ENCODE measurements around the genes SCML1, BEND2, CNKSR2 and CBLL2.

DNA sequence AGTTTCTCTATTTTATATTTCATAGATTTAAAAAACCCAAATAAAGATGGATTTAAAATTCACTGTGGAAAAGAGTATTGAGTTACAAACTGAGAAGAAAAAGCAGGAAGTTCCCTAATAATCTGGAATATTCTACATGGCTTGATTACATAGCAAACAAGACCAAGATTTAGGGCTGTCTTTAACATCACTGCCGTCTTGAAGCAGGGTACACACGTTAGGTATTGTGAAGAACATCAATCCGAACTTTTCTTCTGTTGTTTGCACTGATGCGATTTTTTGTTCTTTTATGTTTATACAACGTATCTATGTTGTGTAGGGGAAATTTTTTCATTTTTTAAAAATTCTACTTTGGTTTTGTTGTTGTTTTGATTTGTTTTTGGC, 2.2 kb upstream of the SCML1 start:
- RAMPAGE, total RNA, result no peak

DNA sequence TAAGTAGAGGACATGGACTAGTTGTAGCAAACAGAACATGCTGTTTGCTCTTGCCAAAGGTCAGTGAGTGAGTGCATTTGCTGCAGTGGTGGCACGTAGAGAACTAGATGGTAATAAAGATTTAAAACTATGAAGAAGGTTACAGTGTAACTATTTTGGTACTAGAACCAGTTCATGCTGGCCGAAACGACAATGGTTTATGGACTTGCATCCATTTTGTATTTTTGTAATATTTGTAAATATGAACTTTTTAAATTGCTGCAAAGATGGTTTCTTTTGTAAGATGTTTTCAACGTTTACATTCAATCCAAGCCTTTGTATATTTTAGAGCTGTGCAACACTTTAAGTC, 1.8 kb upstream of the SCML1 start:
- RAMPAGE, total RNA, result no peak

DNA sequence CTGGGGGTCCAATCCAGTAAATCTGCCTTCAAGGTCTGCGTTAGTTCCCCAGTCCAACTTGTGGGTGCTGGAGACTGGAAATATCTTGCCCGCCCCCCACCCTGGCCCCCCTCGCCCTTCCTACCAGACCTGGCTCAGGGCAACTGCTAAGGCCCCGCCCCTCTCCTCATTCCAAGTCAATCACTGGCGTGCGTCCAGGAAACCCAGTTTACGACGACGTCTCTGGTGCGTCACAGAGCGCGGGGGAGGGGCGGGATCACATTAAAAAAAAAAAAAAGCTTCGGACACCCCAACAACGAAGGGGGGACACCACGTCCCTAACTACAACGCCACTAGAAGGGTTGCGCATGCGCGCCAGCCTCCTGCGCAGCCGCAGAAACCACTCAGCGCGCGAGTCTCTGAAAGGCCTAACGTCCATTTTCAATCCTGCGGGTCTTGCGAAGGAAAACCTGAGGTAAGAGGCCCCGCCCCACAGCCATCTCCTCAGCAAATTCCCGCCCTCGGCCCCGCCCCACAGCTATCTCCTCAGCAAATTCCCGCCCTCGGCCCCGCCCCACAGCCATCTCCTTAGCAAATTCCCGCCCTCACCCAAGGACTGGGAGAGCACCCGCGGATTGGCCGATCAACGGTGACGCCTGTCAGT, 425 bp upstream of the SCML1 start:
- RAMPAGE, total RNA, result no peak

GRCh38 chrX:17737390-17737971, at the start of gene SCML1:
TSS of gene SCML1 (plus strand) at chrX:17737493.
- RAMPAGE, total RNA, result start-site peak on the plus strand at chrX:17737453-17737498, 56 and 80 reads in 2 replicates

- RAMPAGE, total RNA, result no peak
Measured at GRCh38 chrX:17737972-17738895, 941 bp downstream of the SCML1 start.

- RAMPAGE, total RNA, result no peak
Measured at GRCh38 chrX:18220607-18221012, at the start of gene BEND2. TSS of gene BEND2 (minus strand) at chrX:18220886.

DNA sequence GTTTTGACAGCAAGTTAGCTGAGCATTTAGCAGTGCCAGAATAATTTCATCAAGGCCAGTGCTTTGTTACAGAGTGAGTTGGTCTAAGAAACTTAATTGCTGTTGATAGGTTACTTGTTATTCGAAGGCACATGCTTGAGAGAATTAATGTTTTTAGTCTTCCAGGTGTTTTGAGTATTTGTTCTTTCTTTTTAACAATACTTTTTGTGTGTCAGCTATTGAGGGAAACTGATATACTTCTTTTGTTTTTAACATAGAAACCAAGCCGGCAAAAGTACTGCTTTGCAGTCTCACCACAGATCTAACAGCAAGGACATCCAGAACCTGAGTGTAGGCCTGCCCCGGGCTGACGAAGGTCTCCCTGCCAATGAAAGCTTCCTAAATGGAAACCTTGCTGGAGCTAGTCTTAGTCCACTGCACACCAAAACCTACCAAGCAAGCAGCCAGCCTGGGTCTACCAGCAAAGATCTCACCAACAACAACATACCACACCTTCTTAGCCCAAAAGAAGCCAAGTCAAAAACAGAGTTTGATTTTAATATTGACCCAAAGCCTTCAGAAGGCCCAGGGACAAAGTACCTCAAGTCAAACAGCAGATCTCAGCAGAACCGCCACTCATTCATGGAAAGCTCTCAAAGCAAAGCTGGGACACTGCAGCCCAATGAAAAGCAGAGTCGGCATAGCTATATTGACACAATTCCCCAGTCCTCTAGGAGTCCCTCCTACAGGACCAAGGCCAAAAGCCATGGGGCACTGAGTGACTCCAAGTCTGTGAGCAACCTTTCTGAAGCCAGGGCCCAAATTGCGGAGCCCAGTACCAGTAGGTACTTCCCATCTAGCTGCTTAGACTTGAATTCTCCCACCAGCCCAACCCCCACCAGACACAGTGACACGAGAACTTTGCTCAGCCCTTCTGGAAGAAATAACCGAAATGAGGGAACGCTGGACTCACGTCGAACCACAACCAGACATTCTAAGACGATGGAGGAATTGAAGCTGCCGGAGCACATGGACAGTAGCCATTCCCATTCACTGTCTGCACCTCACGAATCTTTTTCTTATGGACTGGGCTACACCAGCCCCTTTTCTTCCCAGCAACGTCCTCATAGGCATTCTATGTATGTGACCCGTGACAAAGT, 67.9 kb downstream of the RS1 start:
- RAMPAGE, total RNA, result no peak

GRCh38 chrX:18640571-18641171, 31.2 kb downstream of the RS1 start:
- RAMPAGE, total RNA, result no peak

- RAMPAGE, total RNA, result no peak
Measured at GRCh38 chrX:18877503-18877804, 106.5 kb downstream of the PHKA2 start.

DNA sequence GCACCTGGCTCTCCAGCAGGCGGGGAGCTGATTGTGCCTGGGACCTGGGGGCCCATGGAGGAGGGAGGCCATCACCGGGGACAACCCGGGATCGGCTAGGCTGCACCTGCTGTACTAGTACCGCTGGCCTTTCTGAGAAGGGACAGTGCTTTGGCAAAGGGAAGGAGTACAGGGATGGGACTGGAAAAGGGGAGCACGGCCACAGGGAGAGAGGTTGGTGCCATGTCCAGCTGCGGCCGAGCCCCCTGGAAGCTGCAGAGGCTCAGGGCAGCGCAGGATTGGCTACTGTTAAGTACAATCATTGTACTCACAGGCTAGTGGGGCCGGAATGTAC, 56.7 kb downstream of the PHKA2 start:
- RAMPAGE, total RNA, result no peak

DNA sequence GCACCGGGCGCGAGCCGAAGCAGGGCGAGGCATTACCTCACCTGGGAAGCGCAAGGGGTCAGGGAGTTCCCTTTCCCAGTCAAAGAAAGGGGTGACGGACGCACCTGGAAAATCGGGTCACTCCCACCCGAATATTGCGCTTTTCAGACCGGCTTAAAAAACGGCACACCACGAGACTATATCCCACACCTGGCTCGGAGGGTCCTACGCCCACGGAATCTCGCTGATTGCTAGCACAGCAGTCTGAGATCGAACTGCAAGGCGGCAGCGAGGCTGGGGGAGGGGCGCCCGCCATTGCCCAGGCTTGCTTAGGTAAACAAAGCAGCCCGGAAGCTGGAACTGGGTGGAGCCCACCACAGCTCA, 20.5 kb upstream of the ADGRG2 start:
- RAMPAGE, total RNA, result no peak

DNA sequence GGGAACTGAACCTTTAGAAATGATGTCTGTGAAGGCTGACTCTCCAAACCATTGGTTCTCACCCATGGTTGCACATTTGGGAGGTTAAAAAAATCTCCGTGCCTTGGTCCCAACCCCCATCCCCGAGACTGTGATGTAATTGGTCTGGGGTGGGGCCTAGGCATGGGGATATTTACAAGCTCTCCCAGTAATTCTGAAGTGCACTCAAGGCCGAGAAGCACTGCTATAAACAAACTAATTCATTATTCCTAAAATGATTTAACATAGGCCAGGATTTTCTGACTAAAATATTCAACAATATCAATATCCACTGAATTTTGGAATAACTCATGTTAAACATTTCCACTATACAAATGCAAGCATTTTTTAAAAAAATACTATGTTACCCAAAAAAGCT, 27.5 kb downstream of the MAP3K15 start:
- RAMPAGE, total RNA, result no peak

DNA sequence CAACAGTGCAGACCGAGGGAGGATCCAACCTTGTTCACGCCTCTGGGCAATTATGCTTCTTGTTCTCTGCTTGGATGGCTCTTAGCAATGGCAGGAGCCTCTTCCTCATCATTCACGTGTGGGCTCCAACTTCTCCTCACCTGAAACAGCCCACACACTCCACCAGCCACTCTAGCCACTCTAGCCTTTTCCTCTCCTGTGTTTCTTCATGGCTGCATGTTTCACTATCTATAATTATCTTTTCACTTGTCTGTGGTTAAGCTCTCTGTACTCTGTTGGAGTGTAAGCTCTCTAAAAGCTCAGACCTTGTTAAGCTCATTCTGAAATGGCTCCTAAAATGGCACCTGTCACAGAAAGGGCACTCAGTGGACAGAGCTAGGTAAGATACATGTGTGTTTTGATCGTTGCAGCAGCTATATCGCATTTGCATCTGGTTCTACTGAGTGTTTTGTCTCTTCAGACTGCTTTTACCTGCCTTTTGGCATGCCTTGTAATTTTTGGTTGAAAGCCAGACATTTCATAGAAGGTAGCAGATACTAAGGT, 80.0 kb downstream of the SH3KBP1 start:
- RAMPAGE, total RNA, result no peak

DNA sequence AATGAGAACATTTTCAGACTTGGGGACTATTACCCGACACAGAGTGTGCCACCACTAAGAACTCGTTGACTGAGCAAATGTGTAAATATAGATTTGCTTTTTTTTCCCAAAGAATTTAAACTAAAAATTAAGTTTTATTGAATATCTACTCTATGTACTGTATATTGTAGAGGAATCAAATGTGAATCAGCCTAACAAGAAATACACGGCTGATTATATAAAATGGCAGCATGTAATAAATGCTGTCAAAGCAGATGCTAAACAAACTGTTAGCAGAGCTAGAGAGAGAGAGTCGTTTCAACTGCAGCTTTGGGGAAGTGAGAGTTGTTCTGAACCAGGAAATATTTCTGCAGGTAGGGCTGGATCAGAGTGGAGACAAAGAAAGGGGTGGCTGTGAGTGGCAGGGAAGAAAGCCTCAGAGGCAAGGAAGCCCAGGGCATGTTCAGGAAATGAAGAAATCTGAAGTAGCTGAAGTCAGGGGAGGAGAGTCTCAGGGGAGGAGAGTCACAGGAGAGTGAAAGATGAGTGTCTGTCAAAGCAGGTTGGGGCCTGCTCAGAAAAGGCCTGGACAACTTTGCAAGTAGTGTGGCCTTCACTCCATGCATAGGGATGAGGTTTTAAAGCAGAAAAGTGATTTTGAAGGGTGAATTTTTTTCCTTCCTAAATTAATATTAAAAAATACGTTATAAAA, 48.4 kb upstream of the RPS6KA3 start:
- RAMPAGE, total RNA, result no peak

- RAMPAGE, total RNA, result no peak
Measured at GRCh38 chrX:21373962-21374831, at the start of gene CNKSR2. TSS of gene CNKSR2 (plus strand) at chrX:21374418.

GRCh38 chrX:21742121-21742494, 15.8 kb downstream of the SMPX start:
- RAMPAGE, total RNA, result no peak

DNA sequence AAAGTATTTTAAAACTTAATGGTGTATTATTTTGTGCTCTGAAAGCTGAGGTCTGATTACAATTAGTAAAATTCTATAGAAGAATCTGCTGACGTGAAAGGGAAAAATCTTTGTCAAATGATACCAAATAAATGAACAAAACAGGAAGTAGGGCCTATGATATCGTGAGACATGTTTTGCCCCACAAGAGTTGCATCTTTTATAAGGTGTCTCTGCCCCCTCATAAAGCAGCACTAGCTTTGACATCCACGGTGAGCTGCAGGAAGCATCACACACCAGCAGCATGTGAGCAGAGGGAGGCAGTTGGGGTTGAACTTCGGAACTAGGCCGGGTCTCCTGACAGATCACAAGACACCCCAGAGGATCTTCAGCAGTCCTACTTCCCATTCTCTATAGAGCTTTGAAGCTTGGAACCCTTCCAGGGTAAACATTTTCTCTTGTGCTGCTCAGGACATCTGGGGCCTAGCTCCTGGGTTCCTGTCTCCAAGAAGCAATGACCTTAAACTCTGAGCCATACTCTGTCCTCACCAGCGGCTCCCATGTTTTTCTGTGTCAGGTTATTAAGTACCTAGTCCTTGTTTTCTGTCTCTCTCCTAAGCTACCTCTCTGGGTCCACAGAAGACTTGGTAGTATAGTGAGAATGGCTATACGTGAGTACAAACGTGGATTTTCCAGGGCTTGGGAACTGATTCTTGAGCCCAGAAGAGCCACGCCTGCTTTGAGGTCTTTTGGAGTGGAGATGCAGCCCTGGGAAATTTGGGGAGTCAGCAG, 27.5 kb downstream of the YY2 start:
- RAMPAGE, total RNA, result no peak

DNA sequence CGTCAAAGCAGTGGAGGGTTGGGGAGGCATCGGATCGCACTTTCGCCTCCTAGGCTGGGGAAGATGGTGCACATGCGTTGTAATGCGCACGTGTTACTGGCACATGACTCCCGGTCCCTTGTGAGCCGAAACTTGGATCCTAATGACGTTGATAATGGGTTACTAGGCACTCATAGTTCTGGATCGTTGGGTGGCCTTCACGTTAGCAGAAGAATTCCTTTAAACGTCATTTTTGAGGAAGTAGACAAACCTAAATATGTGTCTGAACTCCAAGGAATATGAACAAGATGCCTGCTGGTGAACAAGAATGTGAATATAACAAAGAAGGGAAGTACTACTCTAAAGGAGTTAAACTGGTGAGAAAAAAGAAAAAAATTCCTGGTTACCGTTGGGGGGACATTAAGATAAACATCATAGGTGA, at the start of gene CBLL2:
Gene CBLL2 (plus strand): TSS at position 200 of the 421 bp plus-strand sequence.
- RAMPAGE, total RNA, result no peak

DNA sequence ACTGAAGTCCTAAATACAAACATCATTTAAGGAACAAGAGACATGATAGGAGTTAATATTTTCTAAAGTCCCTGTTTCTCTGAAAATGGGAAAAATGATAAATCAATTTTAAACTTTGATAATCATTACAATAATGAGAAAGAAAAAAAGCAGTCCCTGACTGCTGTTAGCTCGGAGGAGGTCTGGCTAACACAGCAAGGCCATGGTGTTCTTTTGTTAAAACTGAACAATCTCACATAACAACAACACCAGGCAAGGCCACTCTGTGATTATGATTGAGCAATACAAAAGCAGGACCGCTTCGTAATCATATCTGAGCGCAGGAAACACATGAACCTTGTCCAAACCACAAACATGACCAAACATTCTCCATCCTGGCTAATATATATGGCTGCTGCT, 76.9 kb upstream of the DDX53 start:
- RAMPAGE, total RNA, result no peak

- RAMPAGE, total RNA, result no peak
Measured at GRCh38 chrX:23682036-23682619, 14.8 kb downstream of the PRDX4 start.

All from foreskin keratinocyte (primary cell).